AG08470 (cell line): ENCODE measurements around a stretch of chr20.

DNA sequence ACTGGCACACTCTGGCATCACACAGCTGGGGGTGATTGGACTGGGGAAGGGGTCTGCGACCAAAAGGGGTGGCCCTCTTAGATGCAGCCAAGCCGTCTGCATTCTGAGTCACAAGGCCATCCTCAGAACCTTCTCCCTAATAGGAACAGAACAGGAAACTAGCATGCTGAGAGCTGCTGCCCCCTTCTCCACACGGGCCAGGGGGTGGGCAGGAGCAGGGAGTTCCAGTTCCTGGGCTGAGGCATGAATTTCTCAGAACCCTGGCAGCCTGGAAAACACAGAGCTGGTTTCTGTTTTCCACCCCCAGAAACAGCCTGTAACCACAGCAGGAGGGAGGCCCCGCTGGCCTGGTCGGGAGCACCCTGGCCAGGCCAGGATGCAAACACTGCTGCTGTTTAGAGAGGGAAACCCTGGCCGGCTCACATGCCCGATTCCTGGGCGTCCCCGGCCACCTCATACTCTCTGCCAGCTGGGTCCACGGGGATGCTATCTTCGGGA lies 130.2 kb downstream of the NFATC2 start:
- RRBS = no CpG with 5 or more reads among the region's 11 CpGs

DNA sequence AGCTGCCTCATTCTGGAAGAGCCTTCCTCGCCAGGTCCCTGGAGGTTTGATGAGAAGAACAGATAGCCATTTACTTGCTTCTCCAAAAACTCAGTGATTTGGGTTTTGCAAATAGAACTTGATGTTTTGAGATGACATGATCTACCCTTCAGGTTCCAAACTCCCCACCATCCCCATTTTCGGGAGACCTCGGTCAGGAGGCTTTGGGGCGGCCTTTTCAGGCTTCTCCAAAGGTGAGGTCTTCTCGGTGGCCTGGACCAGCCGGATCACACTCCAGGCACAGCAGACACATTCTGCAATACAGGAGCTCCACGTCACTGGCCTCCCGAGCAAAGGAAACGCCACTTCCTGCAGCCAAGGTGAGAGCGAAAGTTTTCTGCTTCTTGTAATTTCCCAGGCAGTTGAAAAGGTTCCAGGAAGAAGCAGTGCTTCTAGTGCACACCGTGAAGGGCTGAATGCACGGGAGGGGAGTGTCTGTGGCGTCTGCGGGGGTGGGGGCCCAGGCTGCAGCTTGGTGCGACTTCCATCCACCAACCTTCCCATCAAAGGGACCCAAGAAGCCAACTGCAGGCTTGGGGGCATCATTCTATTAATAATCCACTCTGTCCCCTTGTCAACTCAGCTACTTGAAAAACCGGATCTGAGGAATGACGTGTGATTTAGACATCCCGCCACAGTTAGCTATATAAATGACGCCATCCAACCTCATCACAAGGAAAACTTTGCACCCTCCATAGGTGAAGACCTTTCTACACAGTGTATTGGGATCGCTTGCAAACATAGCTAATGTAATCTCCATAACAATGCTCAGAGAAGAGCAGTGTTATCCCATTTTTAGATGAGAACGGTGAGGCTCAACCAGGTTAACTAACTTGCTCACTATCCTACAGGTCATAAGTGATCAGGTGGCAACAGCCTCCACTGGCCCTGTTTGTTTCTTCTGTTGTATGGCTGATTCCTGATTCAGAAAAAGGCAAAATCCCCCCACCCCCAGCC lies 61.1 kb downstream of the NFATC2 start:
- RRBS = no CpG with 5 or more reads among the region's 21 CpGs

GRCh38 chr20:51512578-51513294 lies 29.8 kb downstream of the NFATC2 start:
- RRBS = no CpG with 5 or more reads among the region's 3 CpGs

- RRBS = no CpG with 5 or more reads among the region's 15 CpGs
Observed at GRCh38 chr20:51695503-51696726, 72.3 kb downstream of the ATP9A start.

GRCh38 chr20:52047801-52048461 lies 143.6 kb downstream of the ZFP64 start:
- RRBS = no CpG with 5 or more reads among the region's 15 CpGs

GRCh38 chr20:52103346-52104512 lies 87.8 kb downstream of the ZFP64 start:
- RRBS = no CpG with 5 or more reads among the region's 52 CpGs

DNA sequence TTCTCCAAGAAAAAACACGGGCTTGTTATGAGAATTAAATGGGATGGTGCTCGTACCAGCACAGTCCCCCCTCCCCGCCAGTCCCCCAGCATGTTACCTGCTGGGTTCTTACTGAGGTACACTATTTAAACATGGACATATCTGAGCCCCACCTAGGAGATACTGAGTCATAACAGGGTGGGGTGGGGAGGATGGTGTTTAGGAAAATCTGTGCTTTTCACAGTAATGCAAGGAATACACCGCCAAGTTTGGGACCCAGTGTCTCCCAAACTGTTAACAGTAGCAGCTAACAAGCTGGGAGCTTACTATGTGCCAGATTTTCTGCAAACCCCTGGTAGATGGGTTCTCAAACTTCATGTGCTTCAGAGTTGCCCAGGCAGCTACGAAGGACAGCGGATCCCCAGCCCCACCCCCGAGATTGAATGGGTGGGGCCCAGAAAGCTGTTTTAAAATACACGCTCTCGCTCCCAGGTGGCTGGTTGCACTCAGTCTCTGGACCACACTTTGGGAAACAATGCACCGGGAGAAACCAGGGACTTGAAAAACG lies 1.0 kb downstream of the ZFP64 start:
- RRBS = no CpG with 5 or more reads among the region's 11 CpGs

GRCh38 chr20:52210300-52210745 lies 18.7 kb upstream of the ZFP64 start:
- RRBS = no CpG with 5 or more reads among the region's 31 CpGs

GRCh38 chr20:52409997-52410653 lies 218.5 kb upstream of the ZFP64 start:
- RRBS = no CpG with 5 or more reads among the region's 11 CpGs

DNA sequence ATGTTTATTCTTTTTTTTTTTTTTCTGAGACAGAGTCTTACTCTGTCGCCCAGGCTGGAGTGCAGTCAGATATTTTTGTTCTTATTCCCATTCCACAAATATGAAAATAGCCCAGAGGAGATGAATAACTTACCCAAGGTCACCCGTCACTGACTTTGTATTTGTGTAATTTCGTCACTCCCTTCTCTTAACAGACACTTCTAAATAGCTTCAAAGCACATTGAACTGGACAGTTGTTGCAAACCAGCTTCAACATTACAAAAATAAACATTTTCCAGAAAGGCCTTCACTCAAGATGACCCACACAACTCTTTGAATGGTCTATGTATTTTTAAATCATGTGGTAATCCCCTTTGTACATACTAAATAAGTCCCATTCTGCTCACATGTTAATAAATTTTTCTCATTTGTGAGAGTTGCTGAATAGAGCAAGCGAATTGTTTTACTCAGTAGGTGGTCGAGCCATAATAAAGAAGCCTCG lies 109.8 kb downstream of the TSHZ2 start:
- RRBS = no CpG with 5 or more reads among the region's 6 CpGs

DNA sequence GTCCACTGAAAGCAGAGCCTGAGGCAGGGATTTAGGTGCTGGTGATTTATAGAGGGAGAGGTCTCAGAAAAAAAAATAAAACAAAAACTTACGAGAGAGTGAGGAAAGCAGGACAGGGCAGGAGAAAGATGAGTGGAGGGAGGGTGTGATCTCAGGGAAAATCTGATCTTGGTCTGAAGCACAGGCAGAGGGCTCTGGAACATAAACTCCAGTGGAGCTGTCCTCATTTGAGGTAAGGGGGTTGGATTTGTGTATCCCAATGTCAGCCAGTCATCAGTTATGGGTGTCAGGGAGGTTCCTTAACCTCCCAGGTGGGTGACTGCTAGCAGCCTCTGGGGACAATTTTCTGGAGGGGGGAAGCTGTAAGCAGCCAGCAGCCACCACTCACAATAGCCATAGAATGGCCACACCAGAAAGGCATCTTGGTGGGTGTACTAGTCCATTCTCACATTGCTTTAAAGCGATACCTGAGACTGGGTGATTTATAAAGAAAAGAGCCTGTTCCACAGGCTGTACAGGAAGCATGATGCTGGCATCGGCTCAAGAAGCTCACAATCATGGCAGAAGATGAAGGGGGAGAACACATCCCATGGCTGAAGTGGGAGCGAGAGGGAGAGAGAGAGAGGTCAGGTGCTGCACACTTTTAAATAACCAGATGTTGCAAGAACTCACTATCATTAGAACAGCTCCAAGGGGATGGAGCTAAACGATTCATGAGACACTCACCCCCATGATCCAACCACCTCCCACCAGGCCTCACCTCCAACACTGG lies 146.4 kb downstream of the TSHZ2 start:
- RRBS = no CpG with 5 or more reads among the region's 5 CpGs

- RRBS = no CpG with 5 or more reads among the region's 3 CpGs
Observed at GRCh38 chr20:53215248-53215548, 243.0 kb downstream of the TSHZ2 start.

- RRBS = no CpG with 5 or more reads among the region's 3 CpGs
Observed at GRCh38 chr20:53584221-53584709, 9.4 kb downstream of the ZNF217 start.

GRCh38 chr20:53589468-53590118 lies 4.0 kb downstream of the ZNF217 start:
- RRBS = no CpG with 5 or more reads among the region's 12 CpGs

DNA sequence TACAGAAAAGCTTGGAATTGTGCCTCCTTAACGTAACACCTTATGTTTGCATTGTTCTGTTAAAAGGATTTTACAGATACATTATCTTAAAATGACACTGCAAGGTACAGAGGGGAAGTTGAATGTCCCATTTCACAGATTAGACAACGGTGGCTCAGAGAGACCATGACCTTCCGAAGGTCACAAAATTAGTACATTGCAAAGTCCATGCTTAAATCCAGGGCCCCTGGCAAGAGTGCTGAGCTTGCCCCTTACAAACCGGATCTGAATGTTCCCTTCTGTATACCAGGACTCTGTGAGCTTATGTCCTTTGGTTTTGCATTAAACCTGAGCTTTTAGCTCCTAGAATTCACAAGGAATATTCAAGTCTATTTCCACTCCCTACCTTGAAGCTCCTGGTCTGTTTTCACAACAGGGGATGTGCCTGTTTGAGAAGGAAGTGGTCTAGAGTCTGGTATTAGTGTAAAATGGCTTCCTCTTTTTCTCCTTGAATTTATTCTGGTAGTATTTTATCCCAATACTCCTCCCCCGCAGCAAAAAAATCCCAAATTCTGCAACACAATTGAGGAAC lies 28.9 kb upstream of the ZNF217 start:
- RRBS = no CpG with 5 or more reads among the region's 5 CpGs

- RRBS = no CpG with 5 or more reads among the region's 9 CpGs
Observed at GRCh38 chr20:53652043-53653028, 58.7 kb upstream of the ZNF217 start.

- RRBS = no CpG with 5 or more reads among the region's 14 CpGs
Observed at GRCh38 chr20:53735404-53736795, 142.3 kb upstream of the ZNF217 start.

GRCh38 chr20:53786130-53786574 lies 192.5 kb upstream of the ZNF217 start:
- RRBS = no CpG with 5 or more reads among the region's 4 CpGs

DNA sequence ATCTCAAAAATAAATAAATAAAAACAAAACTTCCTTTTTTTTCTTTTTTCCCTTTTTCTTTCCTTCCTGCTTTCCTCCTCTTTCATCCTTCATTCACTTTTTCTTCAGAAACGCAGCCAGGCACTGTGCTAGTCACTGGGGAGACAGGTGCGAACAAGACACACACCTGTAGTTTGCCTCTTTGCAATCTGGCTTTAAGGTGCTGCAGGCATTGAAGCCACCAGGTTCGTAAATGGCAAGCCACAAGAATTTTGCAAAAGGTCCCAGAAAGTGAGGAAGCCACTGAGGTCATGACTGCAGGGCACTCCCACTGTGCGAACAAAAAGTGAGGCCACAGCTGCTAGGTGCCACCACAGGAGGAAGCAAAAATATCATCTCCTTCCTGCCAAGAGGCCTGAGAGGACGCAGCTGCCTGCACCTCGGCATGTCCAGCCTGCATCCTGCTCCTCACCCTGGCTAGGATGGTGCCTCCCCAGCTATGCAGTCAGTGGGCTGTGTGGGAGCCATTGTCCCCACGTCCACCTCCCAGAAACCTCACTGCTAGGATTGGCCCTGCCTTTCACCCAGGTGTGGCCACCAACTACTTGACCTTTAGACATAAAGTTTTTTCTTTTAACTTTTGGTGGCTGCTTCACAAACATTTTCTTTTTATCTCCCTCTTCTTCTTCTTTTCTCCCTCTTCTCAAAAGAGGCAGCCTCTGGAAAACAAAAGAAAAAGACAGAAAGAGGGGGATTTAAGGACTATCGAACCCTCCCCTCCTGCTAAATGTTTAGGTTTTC lies 230.8 kb downstream of the BCAS1 start:
- RRBS = no CpG with 5 or more reads among the region's 8 CpGs

GRCh38 chr20:53859664-53860165 lies 210.7 kb downstream of the BCAS1 start:
- RRBS = no CpG with 5 or more reads among the region's 6 CpGs